ENCODE measurements around the genes PFDN5 and HOXC6.

GRCh38 chr12:53228362-53229070, 3.5 kb downstream of the RARG start:
- RRBS: no CpG with 5 or more reads among the region's 6 CpGs

DNA sequence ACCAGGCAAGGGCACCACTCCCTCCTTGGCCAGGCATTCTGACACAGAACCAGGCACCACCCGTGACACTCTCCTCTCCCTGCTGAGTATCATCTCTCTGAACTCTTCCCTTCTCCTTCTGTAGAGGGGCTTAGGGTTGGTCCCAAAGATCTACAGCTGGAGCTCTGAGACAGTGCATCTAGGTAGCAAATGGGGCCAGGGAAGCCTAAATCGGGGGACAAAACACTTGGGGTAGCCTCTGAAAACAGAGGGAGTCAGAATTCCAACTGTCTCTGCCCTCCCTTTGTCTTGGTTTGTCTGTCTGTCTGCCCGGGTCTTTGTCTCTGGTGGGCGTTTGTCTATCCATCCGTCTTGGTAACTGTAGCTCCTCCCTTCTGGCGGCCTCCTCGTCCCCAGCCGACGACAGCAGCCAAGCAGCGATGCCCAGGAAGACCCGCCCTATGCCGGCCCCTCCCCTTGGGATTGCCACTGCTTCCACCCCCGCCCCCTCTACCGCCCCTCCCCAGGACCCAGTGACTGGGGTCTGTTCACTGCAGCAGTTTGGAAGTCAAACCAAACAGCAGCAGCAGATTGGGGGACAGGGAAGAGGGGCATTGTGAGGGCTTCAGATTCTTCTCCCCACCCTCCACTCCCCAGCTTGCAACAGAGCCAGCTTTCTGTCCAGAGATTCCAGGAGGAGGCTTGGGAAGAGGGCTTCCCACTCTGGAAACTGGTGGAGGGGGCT, 2.2 kb upstream of the RARG start:
- RRBS: no CpG with 5 or more reads among the region's 14 CpGs

DNA sequence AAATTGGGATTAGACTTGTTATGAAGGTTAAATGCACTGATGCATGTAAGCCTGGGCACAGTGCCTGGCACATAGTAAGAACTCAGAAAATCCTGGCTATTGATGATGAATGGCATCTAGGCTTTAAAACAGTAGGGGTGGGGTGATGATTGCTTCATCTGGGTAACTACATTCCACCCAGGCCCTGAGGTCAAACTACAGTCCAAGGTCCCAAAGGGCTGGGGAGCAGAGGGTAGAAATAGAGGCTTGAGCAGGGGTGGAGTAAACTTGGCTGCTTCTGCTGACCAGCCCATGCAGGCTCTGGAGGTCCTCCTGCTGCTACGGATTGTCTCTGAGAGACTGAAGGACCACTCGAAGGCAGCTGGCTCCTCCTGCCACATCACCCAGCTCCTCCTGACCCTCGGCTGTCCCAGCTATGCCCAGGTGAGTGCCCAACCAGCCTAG, 11.4 kb downstream of the ESPL1 start:
- RRBS: no CpG with 5 or more reads among the region's 3 CpGs

- RRBS: 0% methylated on average over 4 of the region's 28 CpGs
Observed at GRCh38 chr12:53295157-53295703, at the start of gene PFDN5. TSS of gene PFDN5 (plus strand) at chr12:53295542.

DNA sequence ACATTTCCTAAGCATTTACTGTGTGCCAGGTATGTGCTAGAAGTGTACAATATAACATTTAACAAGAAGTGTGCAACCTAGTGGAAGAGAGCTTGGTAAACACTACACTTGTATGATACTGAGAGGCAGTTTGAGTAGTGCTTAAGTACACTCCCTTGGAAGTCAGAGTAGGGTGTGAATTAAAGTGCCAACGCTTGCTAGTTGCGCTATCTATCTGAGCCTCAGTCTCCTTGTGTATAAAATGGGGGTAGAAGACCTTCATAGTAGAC, 16.8 kb upstream of the SP7 start:
- RRBS: no CpG with 5 or more reads among the region's 2 CpGs

GRCh38 chr12:53379024-53379799, 764 bp upstream of the SP1 start:
- RRBS: no CpG with 5 or more reads among the region's 35 CpGs

DNA sequence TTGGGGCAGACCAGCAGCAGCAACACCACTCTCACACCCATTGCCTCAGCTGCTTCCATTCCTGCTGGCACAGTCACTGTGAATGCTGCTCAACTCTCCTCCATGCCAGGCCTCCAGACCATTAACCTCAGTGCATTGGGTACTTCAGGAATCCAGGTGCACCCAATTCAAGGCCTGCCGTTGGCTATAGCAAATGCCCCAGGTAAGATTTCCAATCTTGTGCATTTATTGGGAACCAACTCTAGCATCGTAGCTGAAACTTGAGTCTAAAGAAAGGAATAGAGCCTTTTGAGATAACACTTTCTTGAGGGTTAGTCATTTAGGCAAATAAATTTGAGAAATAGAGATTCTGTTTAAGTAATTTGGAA, 3.4 kb downstream of the SP1 start:
- RRBS: no CpG with 5 or more reads among the region's 2 CpGs

- RRBS: no CpG with 5 or more reads among the region's 4 CpGs
Observed at GRCh38 chr12:53479872-53480455, 19.3 kb downstream of the MAP3K12 start.

- RRBS: no CpG with 5 or more reads among the region's 12 CpGs
Observed at GRCh38 chr12:53493390-53494123, 5.7 kb downstream of the MAP3K12 start.

DNA sequence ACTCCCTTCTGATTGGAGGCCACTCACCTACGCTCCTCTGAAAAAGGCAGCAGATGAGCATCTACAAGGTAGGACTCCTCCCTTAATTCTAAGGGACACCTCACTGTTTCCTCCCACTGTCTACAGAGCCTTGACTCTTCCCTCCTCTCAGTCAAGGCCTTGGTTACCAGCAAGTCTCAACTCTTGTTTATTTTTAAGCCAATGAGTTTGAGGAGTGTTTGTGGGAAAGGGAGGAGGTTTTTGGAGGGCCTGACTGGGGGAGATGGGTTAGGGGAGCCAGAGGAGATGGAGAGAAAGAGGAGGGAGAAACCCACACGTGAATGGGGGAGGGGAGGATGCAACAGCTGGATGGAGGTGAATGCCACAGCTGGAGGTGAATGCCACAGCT, 841 bp downstream of the MAP3K12 start:
- RRBS: no CpG with 5 or more reads among the region's 2 CpGs

DNA sequence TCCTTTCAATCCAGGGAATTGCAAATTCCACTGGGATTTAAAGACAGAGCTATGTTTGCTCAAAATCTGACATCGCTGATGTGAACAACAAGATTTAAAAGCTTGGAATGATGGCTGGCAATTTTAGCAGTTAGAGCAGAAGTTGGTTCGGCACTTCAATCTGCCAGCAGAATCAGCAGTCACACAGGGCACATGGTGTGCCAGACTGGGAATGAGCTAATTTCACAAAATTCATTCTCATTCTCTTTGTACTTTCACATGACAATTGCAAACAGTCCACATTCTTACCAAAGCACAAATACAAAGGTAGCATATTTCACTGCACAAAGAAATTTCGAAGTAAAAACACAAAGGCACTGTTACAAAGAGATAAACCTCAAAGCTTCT, 34.2 kb downstream of the ATF7 start:
- RRBS: no CpG with 5 or more reads among the region's 3 CpGs

GRCh38 chr12:53677074-53678249, 1.6 kb upstream of the ATP5MC2 start:
- RRBS: 7% methylated on average over 12 of the region's 51 CpGs

GRCh38 chr12:53738478-53739515, 11.5 kb upstream of the CALCOCO1 start:
- RRBS: 10% methylated on average over 9 of the region's 36 CpGs

DNA sequence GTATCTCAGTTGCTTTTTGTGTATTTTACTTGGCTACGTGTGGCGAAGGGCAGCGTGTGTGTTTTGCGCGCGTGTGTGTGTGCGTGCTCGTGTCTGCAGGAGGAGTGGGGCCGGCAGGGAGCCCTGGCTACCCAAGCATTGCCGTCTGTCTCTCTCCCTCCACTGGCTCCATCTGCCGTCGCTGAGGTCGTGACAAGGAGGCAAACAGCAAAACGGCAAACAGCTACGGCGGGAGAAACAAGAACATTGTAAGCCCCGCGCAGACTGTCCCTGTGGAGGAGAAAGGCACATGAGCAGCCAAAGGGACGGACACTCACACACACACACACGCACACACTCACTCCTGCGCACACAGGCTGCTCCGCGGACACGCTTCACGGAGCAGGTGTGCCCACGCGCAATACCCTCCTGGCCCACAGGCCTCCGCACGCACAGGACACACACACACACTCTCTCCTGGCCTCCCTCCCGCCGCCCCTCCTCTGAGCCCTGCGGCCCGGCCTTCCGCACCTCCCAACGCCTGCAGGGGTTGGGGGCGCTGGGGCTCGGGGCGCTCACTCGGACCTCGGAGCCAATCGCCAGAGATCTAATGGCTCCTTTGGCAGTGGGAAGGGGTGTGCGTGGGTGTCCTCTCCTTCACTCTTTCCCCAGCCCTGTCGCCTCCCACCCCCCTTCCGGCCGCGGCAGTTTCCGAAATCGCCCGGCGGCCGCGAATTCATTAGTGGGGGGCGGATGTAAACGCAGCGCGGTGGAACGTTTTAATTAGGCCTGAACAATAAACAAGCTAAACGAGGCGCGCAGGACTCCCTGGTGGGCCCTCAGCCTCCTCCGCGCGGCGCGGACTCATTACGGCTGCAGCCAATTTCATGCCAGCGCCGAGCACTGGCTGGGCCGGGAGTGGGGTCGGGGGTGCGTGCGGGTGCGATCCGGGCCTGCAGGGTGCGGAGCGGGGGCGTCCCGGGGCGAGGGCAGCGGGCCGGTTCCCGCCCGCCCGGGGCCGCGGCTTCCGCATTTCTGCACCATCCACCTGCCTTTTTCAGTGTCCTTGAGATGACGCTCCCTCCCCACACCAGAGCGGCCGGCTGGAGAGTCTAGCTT, 23.8 kb upstream of the CALCOCO1 start:
- RRBS: 7% methylated on average over 7 of the region's 90 CpGs

- RRBS: no CpG with 5 or more reads among the region's 8 CpGs
Observed at GRCh38 chr12:53978829-53979552, 6.0 kb upstream of the HOXC10 start.

GRCh38 chr12:53987046-53987565, 2.2 kb downstream of the HOXC10 start:
- RRBS: no CpG with 5 or more reads among the region's 17 CpGs

DNA sequence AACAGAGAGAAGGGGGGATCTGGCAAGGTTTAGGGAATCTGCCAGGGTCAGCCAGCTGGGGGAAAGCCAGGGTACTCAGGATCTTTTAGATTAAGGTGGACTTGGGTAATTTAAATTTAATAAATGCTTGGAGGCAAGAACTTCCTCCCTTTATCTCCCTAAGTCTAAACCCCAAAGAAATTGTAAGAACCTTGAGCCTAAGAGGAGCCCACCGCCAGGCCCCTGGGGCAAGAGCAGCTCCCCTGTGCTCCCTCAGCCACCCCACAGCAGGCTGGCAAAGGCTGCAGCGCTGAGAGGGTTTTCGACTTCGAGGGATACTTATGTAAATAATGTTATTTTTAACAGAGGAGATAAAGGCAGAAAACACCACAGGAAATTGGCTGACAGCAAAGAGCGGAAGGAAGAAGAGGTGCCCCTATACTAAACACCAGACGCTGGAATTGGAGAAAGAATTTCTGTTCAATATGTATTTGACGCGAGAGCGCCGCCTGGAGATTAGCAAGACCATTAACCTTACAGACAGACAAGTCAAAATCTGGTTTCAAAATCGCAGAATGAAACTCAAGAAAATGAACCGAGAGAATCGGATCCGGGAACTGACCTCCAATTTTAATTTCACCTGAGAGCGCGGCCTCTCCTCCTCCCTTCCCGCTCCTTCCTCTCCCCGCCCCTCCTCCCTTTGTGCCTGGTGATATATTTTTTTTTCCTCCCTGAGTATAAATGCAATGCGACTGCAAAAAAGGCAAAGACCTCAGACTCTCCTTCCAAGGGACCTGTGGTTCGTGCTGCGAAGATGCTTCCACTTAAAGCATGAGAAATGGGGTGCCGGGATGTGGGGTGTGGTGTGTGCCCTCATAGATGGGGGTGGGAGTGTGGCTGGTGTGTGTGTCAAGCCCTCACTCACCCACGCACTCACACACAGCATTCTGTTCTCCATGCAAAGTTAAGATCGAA, 4.2 kb downstream of the HOXC10 start:
- RRBS: no CpG with 5 or more reads among the region's 24 CpGs

DNA sequence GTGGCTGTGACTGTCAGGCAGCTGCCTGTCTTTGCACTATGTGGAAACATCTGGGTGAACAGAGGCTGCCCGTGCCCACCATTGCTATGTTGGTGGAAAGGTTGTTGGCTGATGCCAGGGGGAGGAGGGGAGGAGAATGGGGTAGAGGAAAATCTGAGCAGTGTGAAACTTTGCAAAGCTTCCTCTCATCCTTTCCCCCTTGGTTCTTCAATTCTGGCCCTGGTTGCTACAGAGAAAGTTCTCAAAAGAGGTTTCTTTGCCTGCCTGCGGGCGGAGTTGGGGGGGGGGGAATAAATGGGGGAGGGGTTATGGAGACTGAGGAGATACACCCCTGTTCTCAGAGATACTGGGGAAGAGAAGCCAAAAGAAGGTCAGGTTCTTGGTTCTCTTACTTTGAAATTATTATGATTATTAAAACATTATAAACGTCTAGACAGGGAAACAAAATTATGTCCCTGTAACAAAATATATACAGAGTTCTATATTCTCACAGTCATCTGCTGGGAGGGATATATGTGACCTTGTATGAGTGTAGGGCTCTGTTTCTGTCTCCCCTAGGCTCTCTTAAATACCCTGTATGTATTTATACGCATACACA, 7.3 kb upstream of the HOXC9 start:
- RRBS: no CpG with 5 or more reads among the region's 5 CpGs

- RRBS: 4% methylated on average over 8 of the region's 24 CpGs
Observed at GRCh38 chr12:54028082-54028927, at the start of gene HOXC6. TSS of gene HOXC6 (plus strand) at chr12:54028440.

DNA sequence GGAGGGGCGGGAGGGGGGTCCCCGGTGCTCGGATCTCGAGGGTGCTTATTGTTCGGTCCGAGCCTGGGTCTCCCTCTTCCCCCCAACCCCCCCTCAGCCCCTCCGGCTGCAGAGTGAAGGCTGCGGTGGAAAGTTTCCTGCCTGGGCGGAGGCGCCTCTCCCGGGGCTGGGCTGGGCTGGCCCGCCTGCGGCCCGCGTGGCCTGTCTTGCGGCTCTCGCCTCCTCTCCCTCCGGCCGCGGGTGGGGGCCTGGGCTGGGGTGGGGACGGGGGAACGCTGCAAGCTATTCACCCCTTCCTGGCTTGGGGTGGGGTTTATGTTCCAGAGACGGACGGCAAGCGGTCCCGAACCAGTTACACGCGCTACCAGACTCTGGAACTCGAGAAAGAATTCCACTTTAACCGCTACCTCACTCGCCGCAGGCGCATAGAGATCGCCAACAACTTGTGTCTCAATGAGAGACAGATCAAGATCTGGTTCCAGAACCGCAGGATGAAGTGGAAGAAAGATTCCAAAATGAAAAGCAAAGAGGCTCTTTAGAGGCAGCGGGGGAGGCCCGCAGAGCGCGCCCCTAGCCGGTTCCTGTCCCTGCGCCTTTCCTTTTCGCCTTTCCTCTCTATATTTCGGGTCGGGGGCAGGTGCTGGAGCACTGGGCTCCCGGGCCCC, 1.2 kb downstream of the HOXC5 start:
- RRBS: 4% methylated on average over 20 of the region's 45 CpGs

Measured in hTERT-HM (cell line).